Measurements from ENCODE around the gene MSL1.

DNA sequence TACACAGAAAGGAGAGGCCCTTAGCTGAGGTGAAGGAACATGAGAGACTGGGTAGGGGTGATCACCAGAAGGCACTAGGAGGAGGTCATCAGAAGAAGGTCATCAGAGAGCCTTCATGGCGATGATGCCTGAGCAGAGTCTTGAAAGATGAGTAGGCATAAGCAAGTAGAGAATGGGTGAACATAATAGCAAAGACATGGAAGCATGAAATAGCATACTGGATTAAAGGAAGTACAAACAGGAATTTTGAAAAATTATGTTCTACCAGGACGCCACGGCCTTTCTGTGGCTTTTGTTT, 2.9 kb downstream of the IKZF3 start:
- PRO-cap, result bidirectional peak, plus-strand start at position 67 of the sequence, minus-strand start at position 90 of the sequence
- RAMPAGE, long total RNA, result no peak

- PRO-cap, result bidirectional peak, plus-strand start at chr17:39865152, minus-strand start at chr17:39865109
- RAMPAGE, long total RNA, result no peak
Observed at GRCh38 chr17:39864899-39865415, 845 bp upstream of the IKZF3 start.

DNA sequence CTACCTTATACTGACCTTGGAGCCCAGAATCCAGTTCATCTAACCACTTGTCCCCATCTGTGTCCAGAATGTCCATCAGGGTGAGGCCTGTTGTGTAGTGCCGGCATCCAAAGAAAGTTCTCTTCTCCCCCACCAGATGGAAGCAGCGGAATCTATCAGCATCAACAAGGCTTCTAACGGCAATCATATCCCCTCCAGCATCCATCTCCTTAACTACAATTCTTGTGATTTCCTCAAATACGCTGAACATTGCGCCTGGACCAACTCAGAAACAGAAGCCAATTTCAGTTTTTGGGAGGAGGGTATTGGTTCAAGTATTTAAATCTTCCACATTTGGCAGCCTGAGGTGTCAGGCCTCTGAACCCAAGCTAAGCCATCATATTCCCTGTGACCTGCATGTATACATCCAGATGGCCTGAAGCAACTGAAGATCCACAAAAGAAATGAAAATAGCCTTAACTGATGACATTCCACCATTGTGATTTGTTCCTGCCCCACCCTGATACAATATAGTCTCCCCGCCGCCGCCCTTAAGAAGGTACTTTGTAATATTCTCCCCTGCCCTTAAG, 1.3 kb downstream of the GSDMB start:
- PRO-cap, result no peak
- RAMPAGE, long total RNA, result no peak

DNA sequence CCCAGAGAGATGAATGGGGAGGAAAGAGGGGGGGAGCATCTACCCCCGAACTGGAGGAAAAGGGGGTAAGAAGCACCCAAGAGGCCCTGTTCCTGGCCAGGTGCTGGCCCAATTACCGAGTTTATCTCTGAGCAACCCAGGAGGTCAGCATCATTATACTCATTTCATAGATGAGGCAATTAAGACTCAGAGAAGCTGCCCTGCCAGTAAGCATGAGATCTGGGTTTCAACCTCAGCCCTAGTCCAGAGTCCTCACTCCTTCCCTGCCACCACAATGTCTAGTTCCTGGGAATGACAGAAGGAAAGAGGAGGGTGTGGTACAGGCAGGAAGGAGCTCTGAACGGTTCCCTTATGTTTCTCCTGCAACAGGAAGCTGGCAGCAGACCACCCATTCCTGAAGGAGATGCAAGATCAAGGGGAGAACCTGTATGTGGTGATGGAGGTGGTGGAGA, 7.3 kb downstream of the GSDMA start:
- PRO-cap, result no peak
- RAMPAGE, long total RNA, result no peak

DNA sequence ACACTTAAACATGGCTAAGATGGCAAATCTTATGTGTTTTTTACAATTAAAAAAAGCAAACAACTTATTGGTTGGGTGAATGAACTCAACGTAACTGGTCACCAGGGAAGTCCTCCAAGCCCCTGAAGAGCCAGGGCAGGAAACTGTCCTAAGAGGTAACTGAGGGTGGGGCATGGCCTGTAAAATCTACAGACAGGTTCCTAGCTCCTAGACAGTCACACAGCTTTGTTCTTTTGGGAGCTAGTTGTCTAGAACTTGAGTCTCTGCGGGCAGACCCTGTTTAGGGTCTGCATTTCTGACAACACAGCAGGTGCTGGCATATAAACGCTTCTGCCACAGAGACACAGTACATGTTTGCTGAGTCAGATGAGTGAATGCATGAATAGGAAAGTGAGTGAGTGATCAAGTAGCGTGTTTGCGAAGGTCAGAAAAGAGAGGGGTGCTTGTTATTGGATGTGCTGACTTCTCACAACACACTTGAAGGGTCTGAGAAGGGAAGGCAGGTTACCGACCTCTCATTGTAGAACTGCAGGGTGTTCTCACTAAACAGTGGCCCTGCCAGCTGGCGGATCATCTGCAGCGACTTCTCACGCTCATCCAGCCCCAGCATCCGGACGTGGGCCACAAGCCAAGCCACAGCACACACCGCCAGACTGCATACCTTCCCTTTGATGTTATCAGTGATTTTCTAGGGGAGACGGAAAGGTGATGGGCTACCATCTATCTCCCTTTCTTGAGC, 10.6 kb downstream of the CSF3 start:
- PRO-cap, result no peak
- RAMPAGE, long total RNA, result no peak

- PRO-cap, result no peak
- RAMPAGE, long total RNA, result no peak
Observed at GRCh38 chr17:40026578-40027364, 11.5 kb downstream of the CSF3 start.

DNA sequence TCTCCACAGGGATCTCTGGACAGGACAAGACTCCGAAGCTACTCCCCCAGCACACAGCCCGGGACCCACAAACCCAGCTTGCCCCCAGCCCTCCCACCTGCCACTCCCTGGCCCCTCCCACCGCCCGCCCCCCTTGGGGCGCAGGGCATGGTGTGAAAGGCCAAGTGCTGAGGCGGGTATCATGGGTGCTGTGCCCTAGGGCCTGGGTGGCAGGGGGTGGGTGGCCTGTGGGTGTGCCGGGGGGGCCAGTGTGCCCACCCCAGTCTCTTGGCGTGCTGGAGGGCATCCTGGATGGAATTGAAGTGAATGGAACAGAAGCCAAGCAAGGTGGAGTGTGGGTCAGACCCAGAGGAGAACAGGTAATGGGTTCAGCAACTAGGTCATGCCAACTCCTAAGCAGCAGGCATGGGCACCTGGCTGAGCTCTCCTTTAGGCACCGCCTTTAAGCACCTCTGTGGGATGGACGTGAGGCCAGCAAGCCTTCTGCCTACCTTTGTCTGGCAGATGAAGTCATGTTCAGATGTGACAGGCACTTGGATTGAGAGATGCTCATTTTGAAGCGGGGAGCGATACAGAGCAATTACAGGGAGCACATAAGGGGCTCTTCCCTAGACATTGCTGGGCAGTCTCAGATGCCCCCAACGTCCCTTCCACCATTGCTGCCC, 11.6 kb downstream of the THRA start:
- PRO-cap, result no peak
- RAMPAGE, long total RNA, result no peak

DNA sequence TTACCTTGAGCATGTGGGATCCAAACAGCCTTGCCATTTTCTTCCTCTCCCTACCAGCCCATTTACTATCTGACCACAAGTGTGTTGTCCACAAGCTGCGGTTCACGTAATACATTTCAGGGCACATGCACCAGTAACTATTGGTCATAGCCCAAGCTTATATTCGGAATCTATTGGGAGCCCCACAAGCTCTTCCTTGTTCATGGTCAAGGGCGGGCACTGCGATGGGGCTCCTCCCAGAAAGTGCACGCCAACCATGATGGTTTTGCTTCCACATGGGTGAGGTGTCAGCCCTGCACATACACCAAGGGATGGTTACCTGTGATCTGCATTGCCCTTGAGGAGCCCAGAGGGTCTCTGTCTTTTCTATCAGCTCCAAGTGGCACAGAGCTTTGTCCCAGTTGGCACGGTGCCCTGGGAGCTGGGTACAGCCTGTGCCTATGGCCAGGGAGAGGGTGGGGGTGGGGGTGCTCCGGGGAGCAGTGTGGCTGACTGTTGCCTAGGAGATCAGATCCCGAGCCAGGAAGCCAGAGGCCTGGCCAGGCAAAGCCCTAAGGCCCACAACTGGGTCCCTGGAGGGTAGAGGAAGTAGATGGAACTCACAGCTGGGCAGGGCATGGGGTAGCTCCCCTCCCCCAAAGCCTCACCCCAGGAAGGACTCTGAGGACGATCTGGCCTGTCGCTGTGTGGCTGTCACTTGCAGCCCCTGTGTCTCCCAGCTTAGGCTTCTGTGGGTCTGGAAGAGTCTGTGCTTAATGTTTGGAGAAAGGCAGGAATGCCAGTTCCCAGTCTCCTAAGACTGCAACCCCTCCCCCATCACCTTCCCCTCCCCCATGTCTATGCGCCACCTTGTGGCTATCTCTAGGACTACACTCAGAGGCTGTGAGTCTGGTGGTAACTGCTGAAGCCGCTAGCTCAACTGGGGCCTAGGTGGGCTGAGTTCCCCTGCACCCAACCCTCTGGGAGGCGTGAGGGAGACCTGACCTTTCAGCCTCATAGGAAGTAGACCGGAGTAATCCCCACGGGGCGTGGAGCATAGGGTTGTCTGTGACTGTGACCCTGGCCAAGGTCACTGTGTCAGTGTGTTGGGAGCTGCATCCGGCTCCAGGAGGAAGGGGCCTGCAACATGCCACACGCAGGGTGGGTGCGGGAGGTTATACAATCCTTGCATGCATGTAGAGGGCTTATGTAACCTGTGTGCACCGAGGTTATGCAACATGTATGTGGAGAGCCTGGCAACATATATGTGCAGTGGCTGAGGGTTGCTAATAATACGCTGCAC, 12.5 kb downstream of the THRA start:
- PRO-cap, result no peak
- RAMPAGE, long total RNA, result no peak

DNA sequence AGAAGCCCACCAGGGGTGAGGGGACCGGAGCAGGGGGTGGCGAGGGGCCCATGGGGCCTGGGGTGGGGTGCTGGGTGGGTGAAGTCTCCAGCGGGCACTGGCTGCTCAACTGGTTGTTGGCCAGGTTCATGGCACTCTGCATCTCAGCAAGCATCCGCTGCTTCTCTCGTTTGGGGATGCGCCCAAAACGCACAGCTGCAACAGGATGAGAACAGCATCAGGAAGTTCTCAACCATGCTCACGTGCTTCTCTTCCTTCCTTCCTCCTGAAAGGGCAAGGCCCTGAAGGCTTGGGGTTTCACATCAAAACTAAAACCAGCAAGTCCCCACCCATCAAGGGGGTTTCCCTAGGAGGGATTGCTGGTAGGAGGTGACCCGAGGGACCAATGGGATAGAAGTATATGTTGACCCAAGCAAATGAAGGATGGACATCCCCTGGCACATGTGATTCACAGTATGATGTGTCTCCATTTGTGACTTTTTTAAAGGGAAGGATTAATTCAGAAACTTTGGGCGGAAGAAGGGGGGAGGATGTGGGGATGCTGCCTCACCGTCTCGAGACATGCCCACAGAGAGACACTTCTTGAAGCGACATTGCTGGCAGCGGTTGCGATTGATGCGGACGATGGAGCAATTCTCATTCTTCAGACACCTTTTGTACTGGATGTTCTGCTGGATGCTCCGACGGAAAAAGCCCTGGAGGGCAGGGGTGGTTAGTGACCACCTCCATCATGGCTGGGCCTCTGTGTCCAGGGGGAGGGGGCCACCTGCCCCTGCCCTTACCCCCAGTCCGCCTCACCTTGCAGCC, 4.3 kb downstream of the NR1D1 start:
- PRO-cap, result bidirectional peak, plus-strand start at position 266 of the sequence, minus-strand start at position 138 of the sequence; bidirectional peak, plus-strand start at position 430 of the sequence, minus-strand start at position 310 of the sequence
- RAMPAGE, long total RNA, result no peak

- PRO-cap, result no peak
- RAMPAGE, long total RNA, result no peak
Observed at GRCh38 chr17:40113526-40113997, 8.2 kb upstream of the MSL1 start.

- PRO-cap, result bidirectional peak, plus-strand start at chr17:40121971, minus-strand start at chr17:40121936; bidirectional peak, plus-strand start at chr17:40122298, minus-strand start at chr17:40122158
- RAMPAGE, long total RNA, result no peak
Observed at GRCh38 chr17:40121766-40122419, at the start of gene MSL1. TSS of gene MSL1 (plus strand) at chr17:40121971.

DNA sequence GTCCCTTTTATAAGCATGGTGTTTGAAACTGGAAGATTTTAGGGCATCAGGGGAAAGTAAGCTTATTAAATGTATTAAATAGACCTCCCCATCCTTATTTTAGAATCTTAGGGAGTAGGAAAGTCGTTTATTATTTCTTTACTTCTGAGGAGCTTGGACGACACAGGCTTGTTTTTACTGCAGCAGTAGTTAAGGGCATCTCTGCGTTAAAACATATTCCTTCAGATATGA, 2.1 kb downstream of the MSL1 start:
- PRO-cap, result no peak
- RAMPAGE, long total RNA, result no peak

DNA sequence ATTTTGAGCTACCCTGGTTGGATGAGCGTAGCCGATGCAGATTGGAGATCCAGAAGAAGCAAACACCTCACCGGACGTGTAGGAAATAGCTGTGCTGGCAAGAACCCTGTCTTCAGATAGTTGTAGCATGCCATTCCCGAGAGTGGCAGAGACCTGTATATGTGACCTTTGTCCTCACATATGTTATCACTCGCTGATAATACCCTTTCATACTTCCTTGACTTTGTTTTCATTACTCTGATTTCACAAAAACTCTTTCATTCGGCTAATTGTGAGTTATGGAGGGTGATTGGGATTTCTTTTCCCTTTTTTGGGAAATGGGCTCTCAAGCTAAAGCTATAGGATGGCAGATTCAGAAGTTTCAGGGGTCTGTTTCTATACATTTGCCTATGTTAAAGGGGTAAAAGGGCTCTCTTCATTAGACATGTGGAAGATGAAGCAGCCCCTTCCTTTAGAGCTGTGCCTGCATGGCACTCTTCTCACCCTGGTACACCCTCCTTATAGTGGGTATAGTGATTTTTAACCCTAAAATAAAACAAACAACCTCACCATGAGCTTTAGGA, 6.0 kb upstream of the CASC3 start:
- PRO-cap, result no peak
- RAMPAGE, long total RNA, result no peak

DNA sequence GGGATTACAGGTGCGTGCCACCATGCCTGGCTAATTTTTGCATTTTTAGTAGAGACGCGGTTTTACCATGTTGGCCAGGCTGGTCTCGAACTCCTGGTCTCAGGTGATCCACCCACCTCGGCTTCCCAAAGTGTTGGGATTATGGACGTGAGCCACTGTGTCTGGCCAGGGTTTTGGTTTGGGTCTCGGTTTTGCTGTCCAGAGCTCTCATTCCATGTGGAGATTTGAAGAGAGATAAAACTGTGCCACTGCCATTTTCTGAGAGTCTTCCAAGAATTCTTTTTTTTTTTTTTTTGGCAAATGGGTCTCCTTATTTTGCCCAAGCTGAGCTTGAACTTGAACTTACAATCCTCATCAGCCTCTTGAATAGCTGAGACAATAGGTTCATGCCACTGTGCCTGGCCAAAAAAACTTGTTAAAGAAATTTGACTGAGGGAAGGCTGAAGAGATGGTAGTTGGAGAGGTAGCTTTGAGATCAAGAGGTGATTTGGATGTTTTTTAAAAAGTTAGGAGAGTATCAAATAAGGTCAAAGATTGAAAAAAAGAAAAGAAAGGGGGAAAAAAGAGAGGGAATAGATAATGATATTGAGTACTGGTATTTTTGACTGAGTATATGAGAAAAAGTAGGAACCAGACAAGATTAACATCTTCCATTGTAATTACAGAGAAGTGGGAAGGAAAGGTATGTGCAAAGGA, 8.8 kb downstream of the CASC3 start:
- PRO-cap, result no peak
- RAMPAGE, long total RNA, result no peak

DNA sequence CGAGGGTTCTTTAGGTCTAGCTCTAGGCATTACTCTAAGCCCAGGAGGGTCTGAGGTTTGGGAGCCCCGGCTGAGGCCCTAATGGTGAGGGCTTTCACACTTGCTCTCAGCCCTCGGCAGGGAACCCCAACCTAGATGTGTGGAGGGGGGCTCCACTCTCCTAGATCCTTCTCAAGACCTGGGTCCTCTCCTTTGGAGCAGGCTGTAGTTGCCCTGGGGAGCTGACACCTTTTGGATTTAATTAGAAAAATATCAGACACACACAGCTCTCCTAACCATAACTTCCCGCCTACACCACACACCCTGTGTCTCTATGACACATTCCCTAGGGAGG, 2.4 kb downstream of the RAPGEFL1 start:
- PRO-cap, result no peak
- RAMPAGE, long total RNA, result no peak

DNA sequence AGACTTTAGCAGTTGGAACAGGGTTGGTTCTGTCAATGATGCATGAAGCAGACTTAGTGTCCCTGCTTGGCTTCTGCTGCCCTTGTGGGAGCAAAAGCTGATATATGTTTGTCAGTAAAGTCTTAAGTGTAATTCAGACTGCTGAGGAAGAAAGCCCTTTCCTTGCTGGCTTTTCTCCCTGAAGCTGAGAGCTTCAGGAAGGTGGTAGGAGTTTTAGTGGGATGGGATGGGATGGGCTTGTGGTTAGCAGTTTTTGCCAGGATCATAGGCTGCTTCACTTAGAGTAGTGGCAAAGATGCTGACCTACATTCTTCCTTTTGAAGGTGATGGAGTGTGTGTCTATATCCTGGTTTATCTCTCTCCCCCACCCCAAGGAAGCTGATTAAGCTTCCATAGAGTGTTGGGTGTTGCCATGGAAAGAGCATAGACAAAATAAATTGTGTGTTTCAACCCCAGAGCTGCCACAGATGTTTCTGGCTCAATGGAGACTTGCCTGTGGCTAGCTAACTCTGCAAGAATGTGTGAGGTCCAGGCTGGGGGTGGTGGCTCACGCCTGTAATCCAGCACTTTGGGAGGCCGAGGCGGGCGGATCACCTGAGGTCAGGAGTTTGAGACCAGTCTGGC, 4.7 kb upstream of the RARA start:
- PRO-cap, result no peak
- RAMPAGE, long total RNA, result no peak

- PRO-cap, result no peak
- RAMPAGE, long total RNA, result no peak
Observed at GRCh38 chr17:40352906-40353519, 11.5 kb downstream of the GJD3 start.

GRCh38 chr17:40442377-40442677, 923 bp upstream of the IGFBP4 start:
- PRO-cap, result no peak
- RAMPAGE, long total RNA, result no peak

GRCh38 chr17:40447747-40448231, 4.5 kb downstream of the IGFBP4 start:
- PRO-cap, result no peak
- RAMPAGE, long total RNA, result no peak

DNA sequence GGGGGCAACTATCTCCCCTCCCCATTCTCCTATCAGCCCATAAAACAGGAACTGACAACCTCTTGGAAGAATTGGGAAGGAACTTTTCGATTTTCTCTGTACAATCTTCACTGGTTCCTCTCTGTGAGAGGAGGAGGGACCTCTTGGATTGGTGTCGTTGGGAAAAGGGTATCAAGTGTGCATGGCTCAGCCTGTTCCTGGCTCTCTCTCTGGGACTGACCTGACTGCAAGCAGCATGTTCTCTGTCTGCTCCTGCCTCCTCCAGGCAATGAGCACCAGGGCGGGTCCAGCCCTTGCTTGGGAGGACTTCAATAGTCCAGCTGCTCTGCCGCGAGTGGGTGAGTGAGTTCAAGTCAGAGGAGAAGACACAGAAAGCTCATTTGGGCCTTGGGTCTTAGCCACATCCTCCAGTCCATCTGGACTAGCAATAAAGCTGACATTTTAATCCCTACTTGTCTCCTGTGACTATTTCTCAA, 25.2 kb upstream of the TNS4 start:
- PRO-cap, result no peak
- RAMPAGE, long total RNA, result no peak

All from OCI-LY7 (cell line).